Endothelial cell (in vitro differentiated cells): ENCODE data around the gene CYP4A22.

DNA sequence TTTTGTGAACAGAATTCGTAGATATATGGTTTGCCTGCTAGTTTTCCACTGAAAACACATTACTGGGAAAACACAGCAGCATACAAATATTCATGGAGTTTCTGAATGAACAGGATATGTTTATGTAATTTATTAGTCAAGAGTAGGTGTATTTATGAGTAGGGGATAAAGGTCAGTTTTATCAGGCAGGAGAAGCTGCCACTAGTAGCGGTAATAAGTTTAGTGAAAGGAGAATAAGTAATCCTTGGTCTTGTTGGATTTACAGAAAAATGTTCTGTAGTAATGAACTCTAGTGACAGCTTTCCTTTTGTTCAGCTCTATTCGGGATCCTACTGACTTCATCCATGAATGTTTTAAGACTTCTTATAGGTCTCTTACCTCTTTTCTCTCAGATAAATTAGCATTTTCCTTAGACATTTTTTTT lies 1.2 kb downstream of the MAST2 start:
- PRO-cap: no peak

DNA sequence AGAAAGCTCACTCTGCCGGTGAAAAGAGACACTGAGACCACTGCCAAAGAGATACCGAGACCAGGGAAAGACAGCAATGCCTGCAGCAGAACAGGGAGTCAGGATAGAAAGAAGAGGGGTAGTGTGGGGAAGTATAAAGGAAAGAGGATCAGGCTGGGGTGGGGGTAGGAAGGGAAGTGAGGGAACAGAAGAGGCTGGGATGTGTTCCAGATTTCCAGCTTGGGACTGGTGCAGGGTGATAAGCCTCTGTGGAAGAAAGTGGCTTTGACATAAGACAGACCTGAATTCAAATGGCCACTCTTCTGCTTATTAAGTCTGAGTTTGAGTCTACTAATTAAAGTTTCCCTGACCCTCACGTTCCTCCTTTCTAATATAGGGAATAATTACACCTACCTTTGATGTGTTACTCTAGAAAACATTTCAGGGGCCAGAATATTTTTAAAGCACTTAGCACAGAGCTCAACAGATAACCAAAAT lies 105.8 kb downstream of the PIK3R3 start:
- PRO-cap: no peak

- PRO-cap: no peak
Measured at GRCh38 chr1:46137805-46138427, 5.5 kb upstream of the PIK3R3 start.

GRCh38 chr1:46188005-46188515 lies 10.2 kb downstream of the POMGNT1 start:
- PRO-cap: no peak

DNA sequence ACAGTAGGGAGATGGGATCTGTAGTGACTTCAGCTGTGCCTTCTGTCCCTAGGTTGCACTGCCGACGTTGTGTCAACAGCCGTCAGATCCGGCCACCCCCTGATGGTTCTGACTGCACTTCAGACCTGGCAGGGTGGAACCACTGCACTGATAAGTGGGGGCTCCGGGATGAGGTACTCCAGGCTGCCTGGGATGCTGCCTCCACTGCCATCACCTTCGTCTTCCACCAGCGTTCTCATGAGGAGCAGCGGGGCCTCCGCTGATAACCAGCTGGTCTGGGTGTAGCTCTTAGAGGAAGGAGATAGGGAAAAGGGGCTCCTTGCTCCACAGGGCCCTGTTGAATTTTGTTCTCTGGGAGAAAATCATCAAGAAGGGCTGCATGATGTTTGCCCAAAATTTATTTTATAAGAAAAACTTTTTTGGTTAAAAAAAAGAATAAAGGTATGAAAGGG lies 25.4 kb downstream of the LRRC41 start:
- PRO-cap: no peak

DNA sequence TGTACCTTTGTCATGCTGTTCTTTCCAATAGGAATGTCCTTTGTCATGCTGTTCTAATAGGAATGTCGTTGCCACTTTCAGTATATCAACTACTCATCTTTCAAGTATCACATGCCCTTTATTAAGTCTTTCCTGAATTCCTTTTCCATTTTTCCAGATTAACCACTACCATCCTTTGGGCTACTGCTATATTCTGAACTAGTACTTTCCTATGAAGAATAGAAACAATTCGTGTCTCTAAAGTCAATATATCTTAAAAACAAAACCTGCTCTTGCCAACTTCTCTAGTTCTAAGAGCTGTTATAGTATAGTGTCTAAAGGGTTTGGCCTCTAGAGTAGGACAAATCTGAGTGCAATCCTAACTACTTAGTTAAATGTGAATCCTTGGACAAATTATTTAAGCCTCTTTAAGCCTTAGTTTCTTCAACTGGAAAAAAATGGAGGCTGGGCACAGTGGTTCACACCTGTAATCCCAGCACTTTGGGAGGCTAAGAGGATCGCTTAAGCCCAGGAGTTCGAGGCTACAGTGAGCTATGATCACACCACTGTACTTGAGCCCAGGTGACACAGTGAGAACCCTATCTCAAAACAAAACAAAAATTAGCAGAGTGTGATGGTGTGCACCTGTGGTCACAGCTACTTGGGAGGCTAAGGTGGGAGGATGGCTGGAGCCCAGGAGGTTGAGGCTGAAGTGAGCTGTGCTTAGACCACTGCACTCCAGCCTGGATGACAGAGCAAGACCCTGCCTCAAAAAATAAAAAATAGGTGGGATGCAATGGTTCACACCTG lies 4.4 kb downstream of the LRRC41 start:
- PRO-cap: no peak

DNA sequence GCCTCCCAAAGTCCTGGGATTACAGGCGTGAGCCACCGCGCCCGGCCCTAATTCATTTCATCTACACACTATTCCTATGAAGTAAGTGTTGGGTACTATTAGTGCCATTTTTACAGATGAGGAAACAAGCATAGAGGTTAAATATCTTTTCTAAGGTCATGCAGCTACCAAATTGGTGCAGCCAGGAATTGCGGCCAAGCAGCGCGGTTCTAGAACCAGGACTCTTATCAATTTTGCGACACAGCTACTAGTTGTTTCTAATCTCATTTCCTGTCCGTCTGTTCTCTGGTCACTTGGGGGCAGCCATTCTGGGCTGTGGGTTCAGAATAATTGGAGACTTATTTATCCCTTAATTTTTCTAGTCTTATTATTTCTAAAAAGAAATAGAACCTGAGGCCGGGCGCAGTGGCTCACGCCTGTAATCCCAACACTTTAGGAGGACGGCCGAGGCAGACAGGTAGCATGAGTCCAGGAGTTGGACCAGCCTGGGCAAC lies 1.2 kb downstream of the UQCRH start:
- PRO-cap: no peak

DNA sequence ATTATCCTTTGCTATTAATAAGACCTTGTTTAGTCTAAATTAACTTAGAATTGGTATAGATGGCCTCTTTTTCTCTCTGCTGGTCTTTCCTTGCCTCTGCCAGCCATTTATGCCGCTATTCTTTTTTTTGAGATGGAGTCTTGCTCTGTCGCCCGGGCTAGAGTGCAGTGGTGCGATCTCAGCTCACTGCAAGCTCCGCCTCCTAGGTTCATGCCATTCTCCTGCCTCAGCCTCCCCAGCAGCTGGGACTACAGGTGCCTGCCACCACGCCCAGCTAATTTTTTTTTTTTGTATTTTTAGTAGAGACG lies 9.8 kb upstream of the NSUN4 start:
- PRO-cap: no peak

GRCh38 chr1:46352545-46353245 lies 12.1 kb downstream of the NSUN4 start:
- PRO-cap: no peak

GRCh38 chr1:46522187-46522978 lies 12.9 kb downstream of the TMEM275 start:
- PRO-cap: no peak

DNA sequence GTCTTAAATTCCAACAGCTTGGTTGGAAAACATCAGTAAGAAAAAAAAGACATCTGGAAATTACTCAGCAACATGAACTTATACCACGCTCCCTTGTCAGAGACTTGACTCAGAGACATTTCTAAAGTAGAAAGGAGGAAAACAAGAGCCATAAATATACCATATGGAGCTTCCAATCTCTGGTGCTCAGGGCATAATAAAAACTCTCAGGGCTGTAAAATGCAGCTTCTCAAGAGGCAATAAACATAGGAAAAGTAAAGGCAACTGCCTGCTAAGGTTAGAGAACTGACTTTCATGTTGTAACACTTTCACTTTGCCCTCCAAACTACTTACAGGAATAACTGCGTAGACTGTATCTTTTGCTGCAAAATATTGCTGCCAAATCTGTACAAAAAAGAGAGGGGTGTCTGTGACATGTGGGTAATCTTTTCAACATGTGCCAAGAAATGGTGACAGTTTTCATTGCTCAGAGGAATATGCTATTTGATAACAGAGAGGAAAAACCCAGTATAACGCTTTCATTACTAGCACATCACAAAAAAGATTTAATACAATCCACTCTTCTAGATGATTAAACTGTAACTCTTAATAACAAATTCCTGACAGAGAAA lies 14.6 kb downstream of the ATPAF1 start:
- PRO-cap: no peak

GRCh38 chr1:46675407-46676159 lies 3.9 kb downstream of the TEX38 start:
- PRO-cap: no peak

- PRO-cap: no peak
Measured at GRCh38 chr1:46749780-46750717, 31.1 kb upstream of the EFCAB14 start.

DNA sequence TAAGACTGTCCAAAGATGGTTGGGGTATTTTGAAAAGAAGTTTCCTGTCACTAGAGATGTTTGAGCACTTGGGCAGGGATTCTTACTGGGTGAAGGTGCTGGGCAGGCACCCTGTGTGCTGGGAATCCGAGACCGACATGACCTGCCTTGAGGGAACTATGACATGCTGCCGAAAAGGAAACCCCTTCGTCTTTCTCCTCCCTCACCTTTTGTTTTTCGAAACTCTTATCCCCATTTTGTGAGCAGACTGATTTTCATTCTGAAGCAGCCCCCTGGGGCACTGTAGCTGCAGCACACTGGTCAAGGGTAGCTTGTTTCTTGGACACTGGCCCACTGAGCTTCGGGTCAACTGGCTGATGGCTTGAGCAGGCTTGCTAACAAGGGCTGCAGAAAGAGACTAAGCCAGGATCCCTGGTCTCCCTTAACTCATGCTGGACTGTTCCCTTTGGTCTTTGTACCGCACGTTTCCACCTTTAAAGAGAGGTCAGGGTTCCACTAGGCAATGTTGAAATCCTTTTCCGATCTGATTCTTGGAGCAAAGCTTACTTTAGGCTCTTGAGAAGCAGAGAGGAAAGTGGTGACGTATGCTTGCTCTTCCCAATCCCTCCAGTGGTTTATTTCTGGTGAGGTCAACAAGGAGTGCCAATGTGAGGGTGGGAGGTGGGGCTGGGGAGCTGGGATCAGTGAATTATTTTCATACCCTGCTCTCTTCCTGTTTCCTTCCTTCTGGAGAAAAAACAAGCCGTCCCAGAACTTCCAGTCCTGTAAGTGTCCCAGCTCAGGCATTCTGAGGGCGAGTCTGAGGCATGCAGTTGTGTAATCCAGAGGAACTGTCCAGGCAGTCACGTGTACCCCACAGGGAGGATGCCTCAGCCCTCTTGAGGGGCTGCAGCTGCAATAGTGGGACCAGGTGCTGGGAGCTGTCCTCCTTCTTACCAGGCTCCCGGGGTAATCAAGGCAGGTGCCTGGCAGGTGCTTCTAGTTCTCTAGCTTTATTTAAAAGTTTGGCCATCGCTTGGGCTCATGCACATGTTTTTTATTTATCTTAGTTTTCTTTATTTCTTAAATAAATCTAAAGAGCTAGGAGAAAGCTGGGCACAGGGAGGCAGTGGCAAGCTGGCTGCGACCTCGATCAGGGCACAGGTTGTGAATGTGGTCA lies 7.6 kb downstream of the CYP4B1 start:
- PRO-cap: bidirectional peak, plus-strand start at position 785 of the sequence, minus-strand start at position 616 of the sequence

- PRO-cap: no peak
Measured at GRCh38 chr1:46810640-46811366, 12.0 kb downstream of the CYP4B1 start.

GRCh38 chr1:46948569-46948883 lies 7.2 kb upstream of the CYP4A11 start:
- PRO-cap: no peak

DNA sequence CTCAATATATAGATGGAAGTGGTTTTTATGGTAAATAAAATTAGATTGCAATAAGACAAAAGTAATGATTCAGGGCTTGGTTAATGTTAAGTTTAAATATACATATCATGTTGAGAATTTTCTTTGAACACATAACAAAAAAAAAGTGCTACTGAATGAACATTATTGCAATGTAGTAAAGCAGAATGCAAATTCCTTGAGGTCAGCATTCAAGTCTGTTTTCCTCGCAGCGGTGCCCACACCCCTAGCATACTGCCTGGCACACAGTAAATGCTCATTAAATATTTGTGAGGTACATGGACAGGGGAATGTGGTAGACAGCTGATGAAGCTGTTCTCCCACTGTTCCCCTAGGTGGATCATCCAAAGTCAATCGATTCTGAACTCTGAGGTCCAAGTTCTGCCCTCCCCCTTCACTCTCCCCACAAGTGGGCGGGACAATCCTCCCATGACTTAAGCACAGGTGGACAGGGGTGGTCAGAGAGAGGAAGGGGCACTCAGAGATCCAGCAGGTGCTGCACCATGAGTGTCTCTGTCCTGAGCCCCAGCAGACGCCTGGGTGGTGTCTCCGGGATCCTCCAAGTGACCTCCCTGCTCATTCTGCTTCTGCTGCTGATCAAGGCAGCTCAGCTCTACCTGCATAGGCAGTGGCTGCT lies at the start of gene CYP4A22:
TSS of gene CYP4A22 (plus strand) at position 477 of the 655 bp plus-strand sequence.
- PRO-cap: no peak

DNA sequence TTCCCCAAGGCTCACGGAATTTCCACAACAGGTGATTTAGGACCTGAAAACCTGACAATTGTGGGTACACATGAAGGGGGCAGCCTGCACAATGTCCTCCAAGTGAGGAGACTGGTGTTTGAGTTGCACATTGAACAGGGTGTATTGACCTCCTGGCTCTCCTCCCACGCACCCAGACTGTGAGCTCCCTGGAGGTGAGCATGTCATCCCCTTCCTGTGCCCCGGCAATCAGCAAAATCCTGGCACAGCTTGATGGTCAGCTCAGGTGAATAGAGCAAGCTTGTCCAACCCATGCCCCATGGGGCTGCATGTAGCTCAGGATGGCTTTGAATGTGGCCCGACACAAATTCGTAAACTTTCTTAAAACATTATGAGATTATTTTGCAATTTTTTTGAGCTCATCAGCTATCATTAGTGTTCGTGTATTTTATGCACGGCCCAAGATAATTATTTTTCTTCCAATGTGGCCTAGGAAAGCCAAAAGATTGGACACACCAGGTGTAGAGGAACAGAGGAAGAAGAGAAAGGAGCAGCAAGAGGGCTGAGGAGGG lies 1.1 kb downstream of the CYP4A22 start:
- PRO-cap: no peak

GRCh38 chr1:47139051-47139320 lies 1.7 kb downstream of the CYP4A22 start:
- PRO-cap: no peak

DNA sequence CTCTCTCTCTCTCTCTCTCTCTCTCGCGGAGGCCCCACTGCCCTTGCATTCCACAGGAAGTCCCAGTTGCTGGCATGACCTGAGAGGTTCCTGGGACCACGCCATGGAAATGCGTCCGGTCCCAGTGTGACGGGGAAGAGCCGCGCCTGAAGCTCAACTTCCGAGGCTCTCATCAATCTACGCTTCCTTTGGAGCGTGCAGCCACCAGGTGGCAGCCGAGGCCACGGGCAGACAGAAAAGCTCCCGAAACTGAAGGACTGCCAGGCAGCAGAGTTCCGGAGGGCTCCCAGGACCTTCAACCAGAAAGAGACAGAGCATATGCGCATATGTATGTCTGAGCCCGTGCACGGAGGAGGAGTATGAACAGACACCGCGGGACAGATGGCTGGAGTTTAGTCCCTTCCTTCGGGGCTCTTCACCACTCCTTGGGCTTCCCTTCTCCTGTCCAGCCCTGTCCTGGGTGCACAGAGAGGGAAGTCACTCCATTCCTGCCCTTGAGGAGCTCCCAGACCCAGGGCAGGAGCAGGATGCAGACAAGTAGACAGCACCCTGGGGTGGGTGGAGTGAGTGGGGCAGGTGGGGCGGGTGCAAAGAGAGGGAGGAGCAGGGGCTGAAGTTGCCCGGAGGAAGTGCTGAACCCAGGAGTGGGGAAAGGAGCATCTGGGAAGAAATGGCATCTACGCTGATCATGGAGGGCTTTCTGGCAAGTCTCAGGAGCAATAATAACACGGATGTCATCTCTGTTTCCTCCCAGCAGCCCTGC lies 10.5 kb downstream of the PDZK1IP1 start:
- PRO-cap: bidirectional peak, plus-strand start at position 325 of the sequence, minus-strand start at position 76 of the sequence